HEK293 (cell line): ENCODE data around the gene POPDC3.

GRCh38 chr6:99400004-99400490 is 6.1 kb upstream of the COQ3 start:
- PRO-cap, result no peak
- RRBS, 2 experiments, result no CpG with 5 or more reads among the region's 4 CpGs

- PRO-cap, result bidirectional peak, plus-strand start at chr6:99521431, minus-strand start at chr6:99521489; bidirectional peak, plus-strand start at chr6:99521684, minus-strand start at chr6:99521729; bidirectional peak, plus-strand start at chr6:99521980, minus-strand start at chr6:99521984
- RRBS, 2 experiments, result no CpG with 5 or more reads among the region's 35 CpGs
Measured at GRCh38 chr6:99521158-99522249, 655 bp downstream of the TSTD3 start.

- PRO-cap, result no peak
- RRBS, 2 experiments, result no CpG with 5 or more reads among the region's 3 CpGs
Measured at GRCh38 chr6:99550132-99550752, 18.2 kb downstream of the CCNC start.

DNA sequence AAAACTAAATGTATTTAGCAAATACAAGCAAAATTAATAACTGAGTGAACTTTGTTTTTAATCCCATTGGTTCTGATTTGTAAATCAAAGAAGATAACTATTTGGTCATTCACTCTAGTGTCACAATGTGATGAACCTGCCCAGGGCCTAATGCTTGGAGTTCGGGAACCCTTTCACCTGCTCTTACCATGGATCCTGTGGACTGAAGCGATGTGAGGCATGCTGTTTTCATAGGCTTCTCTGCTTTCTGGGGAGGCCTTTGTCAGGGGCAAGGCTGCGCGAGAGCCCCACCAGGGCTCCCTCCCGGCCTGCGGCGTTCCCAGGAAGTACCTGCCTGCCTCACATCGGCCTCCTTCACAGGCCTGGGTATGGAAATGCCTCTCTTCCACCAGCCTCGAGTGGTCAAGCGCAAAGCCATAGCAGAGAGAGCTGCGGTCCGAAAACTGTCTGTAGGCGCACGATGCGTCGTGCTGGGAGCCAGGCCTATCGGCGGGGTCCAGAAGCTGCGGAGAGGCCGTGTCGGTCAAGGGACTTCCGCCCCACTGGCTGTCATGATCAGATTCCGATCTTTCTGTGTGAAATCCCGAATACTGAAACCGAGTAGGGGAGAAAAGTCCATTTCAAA is 71.3 kb downstream of the SIM1 start:
- PRO-cap, result no peak
- RRBS, 2 experiments, result no CpG with 5 or more reads among the region's 25 CpGs

- PRO-cap, result no peak
- RRBS, 2 experiments, result no CpG with 5 or more reads among the region's 4 CpGs
Measured at GRCh38 chr6:100487944-100488295, 23.2 kb upstream of the SIM1 start.

GRCh38 chr6:100851693-100852338 is 29.3 kb downstream of the ASCC3 start:
- PRO-cap, result no peak
- RRBS, 2 experiments, result no CpG with 5 or more reads among the region's 16 CpGs

DNA sequence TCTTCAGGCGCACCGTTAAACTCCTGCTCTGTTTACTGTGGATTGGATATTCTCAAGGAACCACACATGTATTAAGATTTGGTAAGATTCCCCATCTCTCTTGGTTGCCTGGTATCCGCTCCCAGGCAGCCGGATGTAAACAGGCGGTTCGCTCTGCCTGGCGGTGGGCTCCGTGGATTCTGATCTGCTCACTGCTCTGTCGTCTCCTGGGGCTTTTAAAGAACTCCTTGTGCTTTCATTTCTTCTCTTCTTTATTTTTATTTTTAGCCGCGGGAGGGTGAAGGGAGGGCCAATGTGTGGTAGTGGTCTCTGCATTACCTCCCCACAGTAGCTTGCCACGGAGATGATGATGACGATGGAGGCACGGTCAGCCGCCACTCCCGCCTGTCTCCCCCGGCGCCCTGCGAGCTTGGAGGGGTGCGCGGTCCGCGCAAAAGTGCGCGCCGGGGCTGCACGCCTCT is 5.8 kb downstream of the GRIK2 start:
- PRO-cap, result no peak
- RRBS, 2 experiments, result 64 to 76% methylated on average over 10 of the region's 27 CpGs

- PRO-cap, result no peak
- RRBS, 2 experiments, result no CpG with 5 or more reads among the region's 42 CpGs
Measured at GRCh38 chr6:101401796-101402445, 8.4 kb downstream of the GRIK2 start.

DNA sequence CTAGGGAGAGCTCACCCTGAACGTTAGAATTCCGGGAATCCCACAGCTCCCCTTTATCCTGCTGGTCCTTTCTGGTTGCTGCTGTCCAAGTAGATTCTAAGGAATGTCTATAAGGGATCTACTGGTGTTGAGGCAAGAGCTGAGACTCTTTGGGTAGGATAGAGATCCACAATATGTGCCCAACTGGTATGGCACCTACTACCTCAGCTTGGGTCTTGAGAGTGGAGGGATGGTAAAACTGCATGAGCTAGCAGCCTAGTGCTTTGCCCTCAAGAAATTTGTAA is 568.2 kb downstream of the GRIK2 start:
- PRO-cap, result no peak
- RRBS, 2 experiments, result 6 to 14% methylated on average over 2 of the region's 2 CpGs

DNA sequence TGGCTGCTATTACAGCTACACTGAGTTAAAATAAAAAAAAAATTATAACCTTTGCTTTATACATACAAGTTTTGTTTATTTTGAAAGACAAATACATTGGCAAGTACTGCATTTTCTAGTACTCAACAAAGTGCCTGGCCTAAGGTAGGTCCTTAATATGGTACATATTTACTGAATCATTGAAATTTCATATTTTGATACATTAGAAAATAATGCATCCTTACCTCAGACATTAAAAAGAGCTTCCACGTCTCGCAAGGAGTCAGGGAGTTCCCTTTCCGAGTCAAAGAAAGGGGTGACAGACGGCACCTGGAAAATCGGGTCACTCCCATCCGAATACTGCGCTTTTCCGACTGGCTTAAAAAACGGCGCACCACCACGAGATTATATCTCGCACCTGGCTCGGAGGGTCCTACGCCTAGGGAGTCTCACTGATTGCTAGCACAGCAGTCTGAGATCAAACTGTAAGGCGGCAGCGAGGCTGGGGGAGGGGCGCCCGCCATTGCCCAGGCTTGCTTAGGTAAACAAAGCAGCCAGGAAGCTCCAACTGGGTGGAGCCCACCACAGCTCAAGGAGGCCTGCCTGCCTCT is 776.2 kb downstream of the GRIK2 start:
- PRO-cap, result unidirectional peak, minus-strand start at position 355 of the sequence; unidirectional peak, minus-strand start at position 440 of the sequence
- RRBS, 2 experiments, result no CpG with 5 or more reads among the region's 18 CpGs

DNA sequence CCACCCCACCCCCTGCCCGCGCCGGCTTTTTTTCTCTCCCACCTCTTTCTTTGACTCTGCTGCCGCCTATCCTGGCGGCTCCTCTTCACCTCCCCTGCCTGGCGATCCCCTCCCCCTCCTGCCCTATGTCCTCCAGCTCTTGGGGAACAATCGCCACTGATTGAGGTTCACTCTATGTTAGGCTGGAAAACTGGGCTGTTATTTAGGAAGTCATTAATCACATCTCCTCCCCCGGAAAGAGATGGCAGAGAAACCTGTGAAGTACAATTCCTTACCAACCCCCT is 836 bp upstream of the LIN28B start:
- PRO-cap, result no peak
- RRBS, 2 experiments, result no CpG with 5 or more reads among the region's 8 CpGs

DNA sequence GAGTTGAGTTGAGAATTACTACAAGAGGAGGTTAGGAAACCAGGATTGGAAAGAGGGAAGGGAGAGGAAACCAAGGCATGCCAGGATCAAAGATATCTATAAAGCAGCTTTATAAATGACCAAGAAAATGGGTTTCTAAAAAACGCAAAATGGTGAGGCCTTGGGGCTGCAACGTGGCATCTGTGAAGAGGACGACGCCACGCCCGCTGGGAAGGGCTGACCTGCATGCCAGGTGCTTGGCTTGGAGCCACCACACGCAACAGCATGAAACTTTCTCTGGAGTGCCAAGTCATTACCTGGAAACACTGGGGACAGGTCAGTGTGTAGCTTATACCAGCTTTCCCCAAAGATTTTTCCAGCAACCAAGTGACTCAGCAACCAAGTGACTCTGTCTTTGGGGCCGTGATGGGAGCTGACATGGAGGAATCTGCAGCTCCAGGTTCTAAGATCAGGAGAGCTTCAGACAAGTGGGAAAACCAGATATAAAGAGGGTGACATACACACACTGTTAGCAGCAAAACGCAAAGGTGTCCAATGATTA is 39.6 kb downstream of the BVES start:
- PRO-cap, result no peak
- RRBS, 2 experiments, result no CpG with 5 or more reads among the region's 9 CpGs

DNA sequence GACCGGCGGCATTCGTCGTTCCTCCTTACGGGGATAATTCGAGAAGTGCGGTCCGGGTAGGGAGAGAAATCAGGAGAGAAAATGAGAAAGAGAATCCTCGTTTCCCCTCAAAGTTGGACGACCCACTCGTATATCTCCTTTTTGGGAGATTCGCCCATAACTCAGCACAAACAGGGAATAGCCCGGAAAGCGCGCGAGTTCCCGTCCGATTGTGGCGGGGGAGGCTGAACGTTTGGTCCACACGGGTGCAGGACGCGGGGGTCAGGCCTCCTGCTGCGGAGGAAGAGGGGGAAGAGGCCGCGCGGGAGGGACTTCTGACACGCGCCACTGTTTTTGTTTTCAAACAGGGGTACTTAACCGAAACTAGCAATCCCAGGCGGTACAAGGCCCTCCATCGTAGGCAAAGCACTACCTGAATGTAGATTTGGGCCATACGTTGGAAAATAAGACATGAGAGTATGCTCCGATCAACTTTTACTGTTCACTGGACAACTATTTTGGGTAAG is 519 bp upstream of the BVES start:
- PRO-cap, result no peak
- RRBS, 2 experiments, result no CpG with 5 or more reads among the region's 34 CpGs

DNA sequence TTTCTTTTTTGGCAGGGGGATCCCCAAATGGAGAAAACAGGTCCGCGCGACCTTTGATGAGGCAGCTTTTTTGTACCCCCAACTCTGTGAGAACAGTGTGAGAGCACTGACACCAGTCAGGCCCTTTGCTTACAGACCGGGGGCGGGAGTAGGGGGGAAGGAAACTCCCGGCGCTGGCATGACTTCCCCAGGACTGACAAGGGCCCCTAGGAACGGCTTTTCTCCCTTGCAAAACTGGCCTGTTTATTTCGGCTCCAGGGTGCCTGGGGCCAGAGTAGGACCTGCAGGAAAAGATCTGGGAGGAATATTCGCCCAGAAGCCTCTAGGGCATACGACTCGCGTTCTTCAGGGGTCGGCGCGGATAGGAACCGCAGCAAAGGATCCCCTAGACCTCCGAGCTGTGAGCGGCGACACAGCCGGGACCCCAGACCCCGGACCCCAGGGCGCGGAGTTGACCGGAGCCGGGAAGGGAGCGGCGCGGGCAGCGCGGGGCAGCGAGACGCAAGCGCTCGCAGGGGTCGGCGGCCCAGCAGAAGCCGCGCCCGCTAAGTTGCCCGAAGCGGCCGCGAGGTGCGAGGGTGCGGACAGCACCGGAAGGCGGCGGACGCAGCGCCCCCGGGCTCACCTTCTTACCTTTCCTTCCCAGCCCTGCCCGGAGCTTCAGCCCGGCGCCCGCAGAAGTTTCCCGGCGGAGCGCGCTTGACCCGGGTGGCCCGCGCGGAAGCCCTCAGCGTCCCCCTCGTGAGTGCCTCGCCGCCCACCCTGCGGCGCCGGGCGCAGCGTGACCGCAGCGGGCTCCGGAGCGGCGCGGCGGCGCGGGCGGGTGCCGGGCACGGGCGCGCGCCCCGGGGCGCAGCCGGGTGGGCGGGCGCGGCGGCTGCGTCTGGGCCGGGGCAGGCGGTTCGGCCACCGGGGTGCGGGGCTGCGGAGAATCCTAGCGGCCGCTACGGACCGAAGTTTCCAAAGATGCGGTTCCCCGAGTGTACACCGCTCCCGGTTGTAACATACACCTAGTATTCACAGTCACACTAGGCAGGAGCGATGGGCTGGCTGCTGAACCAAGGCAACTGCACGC is at the start of gene POPDC3:
POPDC3 (minus strand) TSS at position 815 of the 1,075 bp plus-strand sequence.
- PRO-cap, result bidirectional peak, plus-strand start at position 128 of the sequence, minus-strand start at position 195 of the sequence; bidirectional peak, plus-strand start at position 341 of the sequence, minus-strand start at position 440 of the sequence; bidirectional peak, plus-strand start at position 575 of the sequence, minus-strand start at position 736 of the sequence; bidirectional peak, plus-strand start at position 897 of the sequence, minus-strand start at position 968 of the sequence
- RRBS, 2 experiments, result under 1% methylated on average over 21 of the region's 112 CpGs

GRCh38 chr6:105199749-105200182 is 20.0 kb upstream of the POPDC3 start:
- PRO-cap, result no peak
- RRBS, 2 experiments, result no CpG with 5 or more reads among the region's 7 CpGs

DNA sequence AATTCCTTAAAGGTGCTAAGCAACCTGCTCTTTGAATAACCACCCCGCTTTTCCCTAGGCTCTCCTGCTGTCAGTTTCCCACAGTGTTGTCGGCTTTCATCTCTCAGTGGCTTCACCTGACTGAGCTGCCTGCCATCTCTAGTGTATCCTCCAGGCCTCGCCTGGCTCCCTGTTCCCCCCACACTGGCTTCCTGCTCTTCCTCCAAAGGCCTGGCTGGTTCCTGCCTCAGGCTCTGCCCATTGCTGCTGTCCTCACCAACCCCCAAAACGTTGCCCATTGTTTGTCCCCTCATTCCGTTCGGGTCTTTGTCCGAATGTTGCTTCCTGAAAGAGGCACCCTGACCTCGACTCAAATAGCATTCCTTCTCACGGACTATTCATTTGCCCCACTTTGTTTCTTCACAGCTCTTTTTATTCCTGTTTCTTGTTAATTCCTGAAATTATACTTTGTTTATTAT is 93.8 kb upstream of the POPDC3 start:
- PRO-cap, result no peak
- RRBS, 2 experiments, result no CpG with 5 or more reads among the region's 9 CpGs

- PRO-cap, result no peak
- RRBS, 2 experiments, result no CpG with 5 or more reads among the region's 5 CpGs
Measured at GRCh38 chr6:105301010-105301485, 101.8 kb downstream of the PREP start.

DNA sequence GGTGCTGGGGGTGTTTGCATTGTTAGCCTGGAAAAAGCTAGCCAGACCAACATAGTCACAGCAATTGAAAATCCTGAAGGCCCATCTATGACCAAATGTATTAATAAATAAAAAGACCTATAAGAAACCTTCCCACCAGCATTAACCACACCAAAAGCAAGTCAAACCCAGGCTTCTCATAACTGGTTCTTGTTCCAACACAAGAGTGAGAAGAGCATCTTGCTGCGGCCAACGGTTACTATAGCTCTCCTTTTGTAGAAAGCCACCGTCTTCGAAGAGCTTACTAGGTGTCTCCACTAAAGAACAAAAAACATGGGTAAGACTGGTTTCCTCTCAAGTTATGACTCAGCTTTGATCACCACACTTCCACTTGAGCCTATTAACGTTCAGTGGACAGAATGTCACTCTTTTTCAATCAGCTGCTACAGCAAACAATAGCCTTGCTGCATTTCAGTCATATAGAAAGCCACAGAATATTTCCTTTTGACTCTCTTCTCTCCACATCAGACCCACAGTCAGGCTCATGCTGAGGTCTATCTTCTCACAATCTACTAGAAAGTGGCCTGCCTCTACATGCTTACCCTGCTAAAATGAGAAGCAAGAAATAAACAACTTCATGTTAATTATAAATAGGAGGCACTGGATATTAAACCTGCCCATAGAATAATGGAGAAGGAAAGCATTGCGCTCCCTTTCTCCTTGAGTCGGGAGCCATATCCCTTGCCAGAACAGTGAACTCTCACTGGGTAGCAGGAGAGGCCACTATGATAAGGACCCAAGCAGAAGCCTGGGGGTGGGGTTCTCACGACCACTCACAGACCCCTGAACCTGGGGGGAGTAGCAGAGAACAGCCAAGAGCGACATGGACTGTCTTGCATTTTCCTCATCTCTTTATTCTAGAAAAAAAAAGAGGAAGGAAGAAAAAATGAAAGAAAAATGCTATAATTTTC is 243.6 kb upstream of the PREP start:
- PRO-cap, result no peak
- RRBS, 2 experiments, result no CpG with 5 or more reads among the region's 9 CpGs

- PRO-cap, result no peak
- RRBS, 2 experiments, result no CpG with 5 or more reads among the region's 7 CpGs
Measured at GRCh38 chr6:105794118-105794879, 291.8 kb upstream of the PRDM1 start.

- PRO-cap, result no peak
- RRBS, 2 experiments, result no CpG with 5 or more reads among the region's 20 CpGs
Measured at GRCh38 chr6:105993260-105994012, 92.7 kb upstream of the PRDM1 start.